Umbilical cord (tissue), 2 donors: ENCODE data around the genes LRRC23, C12orf57, PHB2 and C1S.

DNA sequence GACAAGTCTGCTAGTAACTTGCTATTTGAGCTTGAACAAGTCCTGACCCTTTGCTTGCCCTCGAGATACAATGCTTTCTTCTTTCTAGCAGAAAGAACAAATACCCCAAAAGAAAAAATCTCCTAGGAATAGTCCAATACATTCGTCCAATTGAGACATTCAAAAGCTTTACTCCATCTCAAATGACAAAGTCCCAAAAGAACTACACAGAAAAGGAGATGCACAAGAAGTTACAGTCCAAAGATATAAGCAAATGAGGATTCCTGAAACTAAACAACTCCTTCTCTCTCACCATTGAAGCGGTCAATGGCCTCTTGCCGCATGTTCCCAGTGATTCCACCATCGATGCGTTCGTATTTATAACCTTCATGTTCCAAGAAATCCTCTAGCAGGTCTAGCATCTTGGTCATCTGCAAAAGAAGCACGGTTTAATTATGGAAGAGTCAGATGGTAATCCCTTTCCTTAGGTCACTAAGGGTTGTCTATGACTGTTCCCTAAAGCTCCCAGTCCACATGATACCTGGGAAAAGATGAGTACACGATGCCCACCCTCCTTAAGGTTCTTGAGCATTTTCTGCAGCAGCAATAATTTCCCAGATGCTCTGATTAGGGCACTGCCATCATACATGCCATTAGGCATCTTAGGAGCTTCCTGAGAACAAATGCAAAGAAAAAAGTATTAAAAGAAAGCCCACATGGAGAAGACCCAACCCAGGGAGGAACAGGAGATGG lies 15.8 kb downstream of the CHD4 start:
- RAMPAGE, long total RNA, result no peak

GRCh38 chr12:6604094-6605077 lies 2.8 kb downstream of the CHD4 start:
- RAMPAGE, long total RNA, result no peak

DNA sequence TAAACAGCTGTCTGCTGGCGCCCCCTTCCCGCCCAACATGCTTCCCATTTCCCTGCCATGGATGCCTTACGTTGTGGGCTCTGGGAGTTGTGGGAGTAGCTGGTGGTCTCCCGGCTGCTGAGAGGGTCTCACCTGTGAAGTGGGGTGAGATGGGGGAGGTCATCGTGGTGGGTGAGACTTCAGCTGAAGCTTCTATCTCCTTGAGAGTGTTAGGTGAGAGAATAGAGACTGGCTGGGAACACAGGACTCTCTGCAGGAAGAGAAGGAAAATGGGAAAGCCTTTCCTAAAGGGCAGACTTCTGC lies 2.2 kb downstream of the ACRBP start:
- RAMPAGE, long total RNA, result no peak

DNA sequence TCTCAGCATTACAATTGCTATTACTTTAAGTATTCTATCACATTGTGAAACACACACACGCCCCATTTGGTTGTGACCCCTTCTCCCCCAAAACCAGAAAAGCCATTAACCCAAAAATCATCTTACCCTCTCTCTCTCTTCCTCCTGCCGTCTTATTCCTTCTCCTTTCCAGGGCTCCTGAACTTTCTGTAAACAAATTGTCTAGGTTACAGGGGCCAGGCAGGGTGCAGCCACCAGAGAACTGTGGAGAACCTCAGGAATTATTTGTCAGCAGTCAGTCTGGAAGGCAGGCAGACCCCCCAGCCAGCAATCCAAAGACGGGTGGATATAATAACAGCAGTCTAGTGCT lies 1.2 kb downstream of the ZNF384 start:
- RAMPAGE, long total RNA, result no peak

GRCh38 chr12:6703472-6704028 lies 2.9 kb upstream of the PIANP start:
- RAMPAGE, long total RNA, result no peak

GRCh38 chr12:6744689-6745421 lies 8.1 kb downstream of the MLF2 start:
- RAMPAGE, long total RNA, result no peak

DNA sequence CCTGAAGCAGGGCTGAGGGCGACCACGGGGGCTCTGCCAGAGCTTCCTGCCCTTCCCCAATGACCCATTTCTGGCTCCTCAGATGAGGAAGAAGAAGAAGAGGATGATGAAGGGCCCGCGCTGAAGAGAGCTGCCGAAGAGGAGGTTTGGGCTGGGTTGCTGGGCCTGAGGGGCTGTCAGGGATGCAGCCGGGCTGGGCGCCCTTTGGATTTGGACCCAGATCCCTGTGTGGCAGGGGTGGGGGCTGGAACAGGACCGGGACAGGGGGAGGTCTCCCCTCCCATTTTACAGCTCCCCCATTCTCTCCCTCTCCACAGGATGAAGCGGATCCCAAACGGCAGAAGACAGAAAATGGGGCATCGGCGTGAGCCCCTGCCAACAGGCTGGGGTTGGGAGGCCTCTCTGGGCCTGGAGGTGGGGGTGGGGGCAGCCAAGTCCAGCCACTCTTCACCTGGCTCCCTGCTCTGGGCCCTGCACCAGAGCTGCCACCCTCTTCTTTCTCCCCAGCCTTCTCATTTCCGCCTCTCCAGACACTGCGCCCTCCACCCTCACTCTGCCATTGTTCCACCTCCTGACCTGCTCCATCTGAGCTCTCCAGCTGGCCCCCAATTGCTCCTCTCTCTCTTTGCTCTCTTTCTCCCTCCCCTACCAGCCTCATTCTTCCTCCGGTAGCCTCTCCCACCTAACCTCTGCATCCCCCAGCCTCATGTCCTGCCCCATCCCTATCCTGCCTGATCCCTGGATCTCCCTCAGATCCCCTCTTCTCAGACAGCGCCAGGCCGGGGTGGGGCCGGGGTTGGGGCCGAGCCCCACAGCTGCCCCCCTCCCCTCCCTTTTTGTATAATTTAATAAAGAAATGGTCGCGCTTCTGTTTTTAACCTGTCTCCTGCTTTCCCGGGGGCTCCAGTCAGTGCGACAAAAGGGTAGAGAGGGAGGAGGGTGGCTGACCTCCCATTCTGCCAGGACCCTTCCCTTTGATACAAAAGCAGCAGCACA lies 1.9 kb upstream of the LAG3 start:
- RAMPAGE, long total RNA, result no peak

DNA sequence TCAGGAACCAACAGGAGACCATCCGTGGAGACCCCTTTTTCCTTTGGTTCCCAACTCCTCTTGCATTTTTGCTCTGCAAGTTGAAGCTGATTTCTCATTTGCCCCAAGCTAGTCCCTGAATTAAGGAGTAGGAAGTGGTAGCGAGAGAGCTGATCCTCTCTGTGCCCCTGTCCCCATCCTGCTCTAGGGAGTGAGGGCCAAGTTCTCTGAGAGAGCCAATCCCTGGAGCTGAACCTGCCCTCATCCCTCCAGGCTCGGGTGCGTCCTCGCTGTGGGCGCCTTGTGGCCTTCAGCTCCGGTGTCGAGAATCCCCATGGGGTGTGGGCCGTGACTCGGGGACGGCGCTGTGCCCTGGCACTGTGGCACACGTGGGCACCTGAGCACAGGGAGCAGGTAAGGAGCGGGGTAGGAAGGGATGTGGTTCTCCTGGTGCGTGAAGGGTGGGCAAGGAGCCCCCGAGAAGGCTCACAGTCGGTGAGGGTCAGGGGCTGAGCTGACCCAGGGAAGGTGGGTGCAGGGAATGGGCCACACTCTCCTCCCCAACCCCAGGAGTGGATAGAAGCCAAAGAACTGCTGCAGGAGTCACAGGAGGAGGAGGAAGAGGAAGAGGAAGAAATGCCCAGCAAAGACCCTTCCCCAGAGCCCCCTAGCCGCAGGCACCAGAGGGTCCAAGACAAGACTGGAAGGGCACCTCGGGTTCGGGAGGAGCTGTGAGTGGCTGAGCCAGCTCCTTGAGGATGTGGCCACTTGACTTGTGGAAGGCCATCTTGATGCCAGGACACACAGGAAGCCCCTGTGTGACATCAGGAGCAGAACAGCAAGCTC lies 1.8 kb upstream of the GNB3 start:
- RAMPAGE, long total RNA, result no peak

DNA sequence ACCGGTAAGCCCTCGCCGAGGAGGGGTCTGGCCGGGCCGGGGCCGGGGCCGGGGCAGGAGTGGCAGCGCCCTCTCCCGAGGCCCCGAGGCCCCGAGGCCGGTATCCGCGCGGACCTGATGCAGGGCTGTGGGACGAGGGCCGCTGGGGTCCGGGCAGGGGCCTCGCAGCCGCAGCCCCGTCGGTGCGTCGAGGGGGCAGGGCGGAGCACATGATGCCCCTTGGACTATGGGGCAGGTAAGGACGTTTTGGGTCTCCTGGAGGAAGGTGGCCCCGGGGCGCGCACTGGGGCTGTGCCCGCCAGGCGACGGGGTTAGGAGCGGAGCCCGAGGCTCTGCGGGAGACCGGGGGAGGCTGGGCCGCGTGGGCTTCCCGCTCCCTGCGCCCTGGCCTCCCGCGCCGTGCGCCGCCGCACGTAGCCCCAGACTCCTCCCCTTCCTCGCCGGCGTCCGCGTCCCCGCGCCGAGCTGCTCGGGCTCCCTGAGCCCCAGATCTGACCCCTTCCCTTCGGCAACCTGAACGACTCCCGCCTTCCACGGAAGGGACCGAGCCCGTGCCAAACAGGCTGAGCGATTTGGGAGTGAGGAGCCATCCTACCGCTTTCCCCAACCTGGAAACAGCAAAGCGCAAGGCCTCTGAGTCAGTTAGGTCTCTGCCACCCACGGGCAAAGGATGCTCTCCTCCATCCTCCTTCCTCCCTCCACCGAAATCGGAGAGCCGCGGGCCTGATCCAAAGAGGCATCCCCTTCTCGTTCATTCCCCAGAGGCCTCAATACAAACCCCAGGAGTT lies 541 bp downstream of the TPI1 start:
- RAMPAGE, long total RNA, result no peak

GRCh38 chr12:6904177-6905459 lies at the start of gene LRRC23:
Gene LRRC23, plus strand, starts transcription at chr12:6904822.
- RAMPAGE, long total RNA, result start-site peak on the plus strand at chr12:6904806-6904880, 47 and 7 reads in 2 replicates

DNA sequence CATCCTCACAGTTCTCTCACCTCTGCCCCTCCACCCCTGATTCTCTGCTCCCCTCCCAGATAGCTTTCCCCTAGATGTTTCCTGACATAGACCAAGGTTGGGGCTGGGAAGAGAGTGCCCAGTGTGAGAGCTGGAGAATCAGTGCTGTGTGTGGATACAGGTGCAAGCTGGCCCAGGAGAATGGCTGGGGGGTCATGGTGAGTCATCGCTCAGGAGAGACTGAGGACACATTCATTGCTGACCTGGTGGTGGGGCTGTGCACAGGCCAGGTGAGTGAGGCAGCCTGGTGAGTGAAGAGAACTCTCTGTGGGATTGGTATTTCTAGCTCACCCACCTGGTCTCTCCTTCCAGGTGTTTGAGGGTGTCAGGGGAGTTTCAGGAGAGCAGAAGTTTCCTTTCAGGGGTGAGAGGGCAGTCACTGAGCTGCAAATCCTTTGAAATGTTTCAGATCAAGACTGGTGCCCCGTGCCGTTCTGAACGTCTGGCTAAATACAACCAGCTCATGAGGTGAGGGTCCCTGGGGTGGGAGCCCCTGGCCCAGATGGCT lies 5.8 kb upstream of the ATN1 start:
- RAMPAGE, long total RNA, result no peak

DNA sequence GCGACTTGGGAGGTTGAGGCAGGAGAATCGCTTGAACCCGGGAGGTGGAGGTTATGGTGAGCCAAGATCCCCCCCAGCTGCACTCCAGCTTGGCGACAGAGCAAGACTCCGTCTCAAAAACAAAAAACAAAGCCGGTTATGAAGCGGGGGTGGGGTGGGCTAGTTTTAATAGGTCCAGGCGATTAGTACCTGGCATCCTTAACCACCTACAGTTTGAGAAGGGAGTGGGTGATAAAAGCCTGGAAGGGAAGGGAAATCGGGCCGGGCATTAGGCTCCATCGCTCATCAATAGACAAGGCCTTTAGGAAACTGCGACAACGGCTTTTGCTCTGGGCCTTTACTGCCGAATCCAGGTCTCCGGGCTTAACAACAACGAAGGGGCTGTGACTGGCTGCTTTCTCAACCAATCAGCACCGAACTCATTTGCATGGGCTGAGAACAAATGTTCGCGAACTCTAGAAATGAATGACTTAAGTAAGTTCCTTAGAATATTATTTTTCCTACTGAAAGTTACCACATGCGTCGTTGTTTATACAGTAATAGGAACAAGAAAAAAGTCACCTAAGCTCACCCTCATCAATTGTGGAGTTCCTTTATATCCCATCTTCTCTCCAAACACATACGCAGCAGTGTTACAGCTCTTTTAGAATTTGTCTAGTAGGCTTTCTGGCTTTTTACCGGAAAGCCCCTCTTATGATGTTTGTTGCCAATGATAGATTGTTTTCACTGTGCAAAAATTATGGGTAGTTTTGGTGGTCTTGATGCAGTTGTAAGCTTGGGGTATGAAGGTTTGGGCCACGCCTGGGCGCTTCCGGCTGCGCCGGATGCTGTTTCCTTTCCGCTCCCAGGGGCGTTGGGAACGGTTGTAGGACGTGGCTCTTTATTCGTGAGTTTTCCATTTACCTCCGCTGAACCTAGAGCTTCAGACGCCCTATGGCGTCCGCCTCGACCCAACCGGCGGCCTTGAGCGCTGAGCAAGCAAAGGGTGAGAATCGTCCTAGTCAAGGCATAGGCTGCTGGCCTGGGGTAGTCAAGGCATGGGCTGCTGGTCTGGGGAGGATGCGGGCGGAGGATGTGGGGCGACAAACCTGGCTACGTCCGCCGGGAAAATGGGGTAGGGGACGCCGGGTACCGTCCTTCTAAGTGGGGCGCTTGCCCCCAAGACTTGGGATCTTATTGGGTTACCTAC lies at the start of gene C12orf57:
Gene C12orf57 (plus strand): TSS at position 834 of the 1,189 bp plus-strand sequence.
- RAMPAGE, long total RNA, result start-site peak on the plus strand centred at position 850 of the sequence, 96 bp wide, 1,481 and 602 reads in 2 replicates

DNA sequence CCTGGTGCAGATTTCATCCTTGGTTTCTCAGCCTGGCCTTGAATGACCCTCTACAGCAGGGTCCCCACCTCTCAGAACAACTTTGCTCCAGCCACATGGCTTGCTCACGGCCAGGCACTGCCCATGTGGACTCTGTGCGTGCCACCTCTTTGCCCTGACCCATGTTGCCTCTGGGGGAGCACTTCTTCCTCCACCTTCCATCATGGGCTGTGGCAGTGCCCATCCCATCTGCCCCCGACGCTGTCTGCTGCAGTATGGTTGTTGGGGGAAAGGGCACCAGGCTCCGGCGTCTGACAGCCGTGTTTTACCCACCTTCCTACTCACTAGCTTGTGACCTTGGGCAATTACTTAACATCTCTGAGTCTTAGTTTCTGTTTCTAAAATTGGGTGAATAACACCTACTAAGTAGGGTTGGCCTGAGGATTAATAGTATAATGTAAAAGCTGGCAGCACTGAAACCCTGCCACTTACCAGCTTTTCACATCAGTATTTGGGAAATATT lies 1.9 kb upstream of the PTPN6 start:
- RAMPAGE, long total RNA, result no peak

- RAMPAGE, long total RNA, result no peak
Measured at GRCh38 chr12:6953048-6953321, 1.8 kb downstream of the PTPN6 start.

DNA sequence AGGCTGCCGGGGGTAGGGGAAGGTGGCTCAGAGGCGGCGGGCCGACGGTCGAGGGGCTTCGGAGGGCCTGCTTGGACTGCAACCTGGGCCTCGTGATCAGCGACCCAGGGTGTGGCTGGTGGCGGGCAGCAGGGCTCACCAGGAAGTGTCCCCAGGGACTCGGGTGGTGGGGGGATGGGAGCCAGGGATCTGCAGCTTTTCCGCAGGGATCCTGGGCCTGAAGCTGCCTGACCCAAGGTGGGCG lies 7.1 kb downstream of the PHB2 start:
- RAMPAGE, long total RNA, result no peak

- RAMPAGE, long total RNA, result start-site peak on the minus strand at chr12:6970648-6970711, 27 and 34 reads in 2 replicates; start-site peak on the plus strand at chr12:6970898-6970942, 71 and 45 reads in 2 replicates
Measured at GRCh38 chr12:6970001-6970996, at the start of gene PHB2. Gene PHB2, minus strand, starts transcription at chr12:6970664.

DNA sequence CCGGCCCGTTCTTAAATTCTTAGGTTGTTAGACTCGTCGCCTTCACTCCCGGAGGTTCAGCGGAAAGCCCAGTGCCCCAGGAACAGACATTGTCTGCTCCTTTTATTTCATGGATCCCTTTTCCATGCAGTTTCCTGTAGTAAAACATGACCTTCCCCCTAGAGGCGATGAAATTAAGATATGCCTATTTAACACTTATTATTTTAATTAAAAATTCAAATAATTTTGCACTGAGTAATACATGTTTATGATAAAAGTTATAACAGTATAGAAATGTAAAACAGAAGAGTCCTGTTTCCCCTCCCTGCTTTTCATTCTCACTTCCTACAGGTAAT lies 682 bp upstream of the LPCAT3 start:
- RAMPAGE, long total RNA, result no peak

- RAMPAGE, long total RNA, result start-site peak on the plus strand at chr12:7060735-7060778, 83 and 28 reads in 2 replicates
Measured at GRCh38 chr12:7060105-7061011, at the start of gene C1S. Gene C1S, plus strand, starts transcription at chr12:7060718.

- RAMPAGE, long total RNA, result no peak
Measured at GRCh38 chr12:7124272-7125008, 4.2 kb downstream of the RBP5 start.

- RAMPAGE, long total RNA, result no peak
Measured at GRCh38 chr12:7135876-7136611, 5.9 kb downstream of the CLSTN3 start.